REH cell (cell line): ENCODE data around the genes RARRES1 and SMC4.

GRCh38 chr3:157156305-157156718 lies 3.6 kb downstream of the CCNL1 start:
- PRO-cap = no peak

DNA sequence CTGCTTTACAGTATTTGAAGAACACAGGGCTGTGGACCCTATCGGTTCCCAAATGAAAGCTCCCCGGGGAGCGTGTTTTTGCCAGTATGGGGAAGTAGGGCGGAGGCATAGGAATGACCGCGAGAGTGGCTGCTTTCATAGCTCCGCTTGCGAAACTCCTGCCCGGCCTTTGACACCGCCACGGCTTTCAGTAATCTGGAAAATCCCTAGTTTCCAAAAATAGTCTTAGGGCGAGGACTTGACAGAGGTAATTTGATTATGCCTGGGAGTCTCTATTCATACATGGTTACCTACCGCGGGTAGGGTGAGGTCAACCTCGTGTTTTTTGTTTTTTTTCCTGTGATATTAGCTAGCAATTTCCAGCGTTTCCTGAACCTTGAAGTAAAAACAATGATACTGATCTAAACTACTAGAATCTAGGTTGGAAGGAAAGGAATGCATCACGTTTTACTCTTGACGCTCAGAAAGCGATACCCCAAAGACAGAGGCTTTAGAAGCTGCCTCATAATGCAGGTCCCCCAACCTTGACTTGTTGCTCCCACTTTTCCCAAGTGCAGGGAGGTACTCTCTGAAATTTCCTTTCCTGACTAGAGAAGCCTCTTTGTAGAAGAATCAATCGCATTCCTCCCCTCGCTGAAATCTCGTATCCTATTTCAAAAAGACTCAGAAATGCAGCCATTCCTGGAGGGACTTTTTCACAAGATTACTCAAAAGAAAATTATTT lies 867 bp upstream of the CCNL1 start:
- PRO-cap = bidirectional peak, plus-strand start at position 84 of the sequence, minus-strand start outside the sequence

DNA sequence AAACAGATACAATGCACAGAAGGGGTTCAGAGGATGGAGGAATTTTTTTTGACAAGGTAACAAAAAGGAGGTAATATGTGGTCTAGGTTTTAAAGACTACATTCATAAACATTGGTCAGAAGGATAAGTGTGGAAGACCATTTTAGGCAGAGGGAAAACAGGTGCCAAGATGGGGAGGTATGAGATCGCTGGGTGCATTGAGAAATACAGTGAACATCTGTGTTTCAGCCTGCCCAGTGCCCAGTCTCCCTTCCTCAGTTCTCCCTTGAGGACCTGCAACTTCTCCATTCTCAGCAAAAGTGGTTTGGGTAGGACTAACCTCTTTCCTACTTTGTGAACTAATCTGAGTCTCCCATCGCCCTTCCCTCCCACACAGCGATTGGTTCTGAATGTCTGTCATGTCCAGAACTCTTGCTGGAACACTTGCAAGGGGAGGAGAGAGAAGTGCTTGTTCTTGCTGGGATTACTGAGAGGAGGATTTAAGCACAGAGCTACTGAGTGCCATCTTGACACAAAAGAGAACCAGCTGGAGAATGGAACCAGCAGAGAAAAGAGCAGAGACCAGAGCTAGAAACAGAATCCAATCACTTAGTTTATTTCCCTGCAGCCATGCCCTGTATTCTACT lies 10.9 kb upstream of the CCNL1 start:
- PRO-cap = bidirectional peak, plus-strand start at position 509 of the sequence, minus-strand start at position 301 of the sequence

GRCh38 chr3:157401609-157401930 lies 35.1 kb upstream of the PTX3 start:
- PRO-cap = no peak

DNA sequence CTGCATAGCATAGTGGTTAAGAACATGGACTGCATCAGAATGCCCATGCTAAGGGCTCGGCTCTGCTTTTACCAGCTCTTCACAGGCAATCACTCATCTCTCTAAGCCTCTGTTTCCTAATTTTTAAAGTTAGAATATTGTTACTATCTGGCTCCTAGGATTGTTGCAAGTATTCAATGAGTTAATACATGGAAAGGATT lies 23.7 kb downstream of the VEPH1 start:
- PRO-cap = no peak

- PRO-cap = no peak
Measured at GRCh38 chr3:157544831-157545039, 41.5 kb upstream of the VEPH1 start.

DNA sequence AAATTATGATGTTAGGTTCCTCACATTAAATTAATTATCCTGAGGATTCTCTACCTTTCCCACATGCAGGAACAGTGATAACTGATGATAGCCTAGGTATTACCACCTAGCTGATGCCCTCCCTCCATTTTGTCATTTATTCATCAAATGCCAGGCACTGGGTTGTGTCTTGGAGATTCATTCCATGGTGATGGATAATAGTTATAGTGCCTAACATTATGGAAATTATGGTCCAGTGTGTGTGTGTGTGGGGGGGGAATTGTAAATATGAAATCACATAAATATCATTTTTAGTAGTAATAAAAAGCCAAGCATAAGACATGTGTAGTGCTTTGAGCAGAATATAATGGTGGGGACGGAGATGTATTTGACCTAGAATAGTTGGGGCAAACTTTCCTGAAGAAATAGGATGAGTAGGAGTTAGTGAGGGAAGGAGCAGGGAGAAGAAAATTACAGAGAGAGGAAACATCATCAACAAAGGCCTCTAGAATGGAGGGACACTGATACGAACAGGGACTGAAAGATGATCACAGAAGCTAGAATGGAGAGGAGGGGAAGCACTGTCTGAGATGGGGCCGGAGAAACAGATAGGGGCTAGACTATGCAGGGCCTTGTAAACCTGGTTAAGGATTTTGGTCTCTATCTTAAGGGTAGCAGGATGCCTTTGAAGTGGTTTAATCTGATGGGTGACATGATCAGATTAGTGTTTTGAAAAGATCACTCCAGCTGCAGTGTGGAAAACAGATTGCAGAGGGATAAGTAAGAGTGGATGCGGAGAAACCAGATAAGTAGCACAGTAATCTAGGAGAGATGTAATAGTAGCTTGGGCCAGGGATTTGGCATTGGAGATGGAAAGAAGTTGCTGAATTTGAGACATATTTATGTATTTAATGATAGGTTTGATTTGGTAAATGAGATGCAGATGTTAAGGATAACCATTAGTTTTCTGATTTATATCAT lies 107.9 kb downstream of the RSRC1 start:
- PRO-cap = no peak

- PRO-cap = no peak
Measured at GRCh38 chr3:158716890-158717610, 15.2 kb downstream of the RARRES1 start.

DNA sequence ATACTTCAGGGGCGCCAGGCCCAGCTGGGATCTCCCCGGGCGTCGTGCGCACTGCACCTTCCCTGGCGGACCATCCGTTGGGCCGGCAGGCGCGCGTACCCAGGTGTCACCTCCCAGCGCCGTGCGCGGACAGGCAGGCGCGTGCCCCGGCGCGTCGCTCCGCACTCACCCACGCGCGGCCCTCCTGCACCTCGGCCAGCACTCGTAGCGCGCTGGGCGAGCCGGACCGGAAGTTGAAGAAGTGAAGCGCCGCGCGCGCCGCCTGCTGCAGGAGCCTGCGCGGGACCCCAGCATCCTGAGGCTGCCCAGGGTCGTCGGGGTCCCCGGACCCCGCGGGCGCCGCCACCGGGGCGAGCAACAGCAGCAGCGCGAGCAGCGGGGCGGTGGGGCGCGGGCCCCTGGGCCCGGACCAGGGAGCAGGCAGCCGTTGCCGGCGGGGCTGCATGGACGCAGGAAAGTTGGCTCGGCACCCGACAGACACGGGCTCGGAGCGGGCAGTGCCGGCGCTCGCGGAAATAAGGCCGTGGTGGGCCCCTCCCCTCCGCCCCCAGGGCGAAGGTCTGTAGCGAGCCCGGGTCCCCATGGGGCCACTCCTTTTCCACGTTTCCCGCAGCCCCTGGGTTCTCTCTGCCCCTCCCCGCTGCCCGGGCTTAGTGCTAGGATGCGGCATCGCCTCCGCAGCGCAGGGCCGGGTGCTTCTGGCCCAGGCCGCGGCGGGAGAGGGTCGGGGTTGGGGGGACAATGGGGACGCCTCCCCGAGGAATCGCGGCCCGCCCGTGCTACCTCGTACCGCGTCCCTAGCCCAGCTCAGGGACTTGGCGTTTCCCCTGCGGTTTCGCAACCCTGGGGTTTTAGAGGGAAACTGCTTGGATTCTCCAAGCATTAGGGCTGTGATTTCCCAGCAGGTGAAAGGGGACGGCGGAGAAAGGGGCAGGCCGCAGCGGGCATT lies at the start of gene RARRES1:
Gene RARRES1 (minus strand): TSS at position 487 of the 949 bp plus-strand sequence.
- PRO-cap = no peak

- PRO-cap = no peak
Measured at GRCh38 chr3:158769552-158770164, 32.2 kb upstream of the MFSD1 start.

DNA sequence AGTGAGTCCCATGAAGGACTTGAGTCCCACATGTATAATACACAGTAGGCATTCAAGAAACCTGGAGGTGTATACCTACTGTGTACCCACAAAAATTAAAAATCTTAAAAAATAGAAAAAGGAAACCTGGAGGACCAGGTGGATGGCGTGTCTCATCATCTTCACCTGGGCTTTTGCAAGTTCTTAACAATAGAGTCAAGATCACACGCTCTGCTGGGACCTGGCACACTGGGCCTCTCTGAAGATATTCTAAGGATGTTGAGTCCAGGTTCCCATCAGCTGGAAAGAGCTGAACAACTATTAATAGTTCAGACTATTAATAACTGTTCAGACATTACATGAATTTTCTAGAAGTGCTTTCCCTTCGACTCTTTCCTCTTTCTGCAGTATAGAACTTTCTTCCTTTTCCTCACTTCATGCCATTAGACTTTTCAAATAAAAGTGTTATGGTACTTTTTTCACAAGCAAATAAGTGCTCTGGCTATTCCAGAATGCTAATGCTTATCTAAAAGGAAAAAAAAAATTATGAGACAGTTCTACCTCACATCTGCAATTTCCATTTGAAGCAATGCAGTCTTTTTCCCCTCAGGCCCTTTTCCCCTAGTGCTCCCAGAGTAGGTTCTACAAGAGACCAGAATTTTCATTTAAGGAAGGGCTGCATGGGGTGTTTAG lies 395.5 kb downstream of the IQCJ-SCHIP1 start:
- PRO-cap = no peak

DNA sequence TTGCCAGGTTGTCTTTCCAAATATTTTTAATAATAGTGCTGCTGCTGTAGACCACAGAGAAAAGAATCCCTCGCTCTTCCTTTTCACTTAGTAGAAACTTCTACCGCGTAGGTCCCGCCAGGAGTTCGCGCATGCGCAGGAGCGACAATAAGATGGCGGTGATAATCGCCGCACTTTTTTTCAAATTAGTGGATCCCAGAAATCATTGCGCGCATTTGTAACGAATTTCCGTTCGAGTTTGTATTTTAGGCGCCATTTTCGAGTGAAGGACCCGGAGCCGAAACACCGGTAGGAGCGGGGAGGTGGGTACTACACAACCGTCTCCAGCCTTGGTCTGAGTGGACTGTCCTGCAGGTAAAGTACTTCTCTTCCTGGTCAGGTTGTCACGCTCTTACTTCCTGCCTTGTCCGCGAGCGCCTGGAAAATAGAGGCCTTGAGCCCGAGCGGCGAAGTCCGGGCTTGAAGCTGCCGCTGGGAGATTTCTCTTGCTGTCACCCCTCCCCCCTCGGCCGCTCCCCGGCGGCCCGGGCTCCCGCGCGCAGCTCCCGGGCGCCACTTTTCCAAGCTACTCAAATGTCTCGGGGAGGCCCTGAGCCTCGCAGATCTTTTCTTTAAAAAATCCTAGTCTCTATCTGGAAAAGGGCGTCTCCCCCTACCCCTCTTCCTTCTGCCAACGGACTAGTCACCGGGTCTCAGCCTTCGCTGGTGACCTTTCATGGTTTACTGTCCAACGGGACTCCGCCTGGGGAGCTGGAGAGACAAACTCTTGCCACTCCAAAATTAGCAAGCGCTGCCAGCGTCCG lies at the start of gene SMC4:
Gene SMC4 (plus strand): TSS at position 255 of the 803 bp plus-strand sequence.
- PRO-cap = bidirectional peak, plus-strand start at position 256 of the sequence, minus-strand start at position 135 of the sequence

- PRO-cap = no peak
Measured at GRCh38 chr3:160513914-160514423, 51.4 kb downstream of the KPNA4 start.

GRCh38 chr3:160622523-160623150 lies 54.3 kb upstream of the ARL14 start:
- PRO-cap = no peak

DNA sequence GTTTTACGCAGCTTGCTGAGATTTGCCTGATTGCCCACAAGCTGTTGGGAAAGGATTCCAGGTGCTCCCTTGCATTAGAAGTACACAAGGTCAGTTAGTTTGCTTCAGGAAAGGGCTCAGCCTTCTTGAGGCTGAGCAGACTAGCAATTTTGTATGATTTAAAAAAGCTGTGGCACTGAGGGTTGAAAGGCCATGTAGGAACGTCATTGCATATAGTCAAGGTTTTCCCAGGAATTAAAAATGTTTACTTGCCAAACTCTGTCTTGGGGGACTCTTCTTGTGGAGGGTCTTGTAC lies 156.6 kb downstream of the B3GALNT1 start:
- PRO-cap = no peak

GRCh38 chr3:161420625-161421288 lies 49.4 kb upstream of the SPTSSB start:
- PRO-cap = no peak

- PRO-cap = no peak
Measured at GRCh38 chr3:165196521-165197132, 443 bp upstream of the SLITRK3 start.

GRCh38 chr3:167275537-167275948 lies 104.6 kb downstream of the ZBBX start:
- PRO-cap = no peak

GRCh38 chr3:167669822-167670269 lies 16.1 kb upstream of the WDR49 start:
- PRO-cap = no peak

DNA sequence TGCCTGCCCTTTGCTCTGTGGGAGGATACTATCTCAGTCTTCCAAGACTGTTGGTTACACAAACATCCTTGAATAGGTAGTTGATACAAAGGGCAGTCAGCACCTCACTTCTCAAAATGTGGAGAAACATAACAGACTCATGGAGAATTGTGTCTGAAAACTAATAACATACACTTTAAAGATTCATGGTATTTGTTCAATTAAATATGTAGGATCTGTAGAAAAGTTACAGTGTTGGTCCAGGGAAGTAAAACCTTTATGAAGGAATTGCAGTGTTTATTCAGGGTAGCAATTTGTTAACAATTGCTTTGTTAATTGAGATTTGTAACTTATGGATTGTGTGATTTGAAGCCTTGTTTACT lies 103.2 kb downstream of the GOLIM4 start:
- PRO-cap = no peak